Breast (tissue), 4 donors: Measurements from ENCODE around the gene ITFG1.

- PRO-cap, 3 experiments: no peak in any of the 3 experiments
- RRBS: no CpG with 5 or more reads among the region's 8 CpGs
Measured at GRCh38 chr16:31491878-31492426, 9.0 kb downstream of the SLC5A2 start.

DNA sequence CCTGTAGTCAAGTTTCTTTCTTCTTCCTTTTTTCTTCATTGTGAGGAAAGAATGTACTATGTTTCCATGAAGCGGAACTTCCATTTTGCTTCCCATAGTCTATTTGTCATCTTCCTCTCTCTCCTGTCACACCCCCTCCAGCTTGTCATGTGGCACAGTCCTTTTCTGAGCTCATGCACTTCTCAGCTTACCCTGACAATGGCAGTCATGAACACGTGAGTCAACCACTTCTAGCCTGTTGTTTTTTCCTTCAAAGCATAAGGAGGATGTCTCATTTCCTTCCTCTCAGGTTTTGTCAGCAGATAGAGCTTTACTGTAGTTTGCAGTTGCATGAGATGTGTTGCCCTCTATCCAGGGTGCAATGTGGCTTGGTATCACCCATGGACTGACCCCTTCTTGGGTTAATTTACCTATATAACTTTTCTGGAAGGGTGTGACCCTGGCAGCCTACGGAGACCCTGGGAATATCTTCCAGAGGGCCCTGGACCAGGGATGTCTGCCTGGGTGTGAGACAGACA, 4.1 kb upstream of the ZNF267 start:
- PRO-cap, 3 experiments: no peak in any of the 3 experiments
- RRBS: no CpG with 5 or more reads among the region's 3 CpGs

GRCh38 chr16:35082500-35082789, 1623.0 kb downstream of the TP53TG3F start:
- PRO-cap, 3 experiments: no peak in any of the 3 experiments
- RRBS: no CpG with 5 or more reads among the region's 3 CpGs

DNA sequence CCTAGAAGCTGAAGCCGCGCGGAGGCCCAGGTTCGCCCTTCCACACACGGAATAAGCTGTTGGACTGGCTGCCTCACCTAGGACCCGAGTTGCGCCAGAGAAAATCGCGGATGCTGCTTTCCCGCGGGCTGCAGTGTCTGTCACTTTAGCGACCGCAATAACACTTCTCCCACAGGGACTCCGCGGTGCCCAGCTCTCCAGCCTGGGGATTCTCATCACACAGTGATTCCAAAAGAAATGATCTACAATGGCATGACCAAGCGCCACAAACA, 1737.0 kb downstream of the TP53TG3F start:
- PRO-cap, 3 experiments: no peak in any of the 3 experiments
- RRBS: no CpG with 5 or more reads among the region's 16 CpGs

GRCh38 chr16:35384996-35385304, 1925.5 kb downstream of the TP53TG3F start:
- PRO-cap, 3 experiments: no peak in any of the 3 experiments
- RRBS: no CpG with 5 or more reads among the region's 2 CpGs

DNA sequence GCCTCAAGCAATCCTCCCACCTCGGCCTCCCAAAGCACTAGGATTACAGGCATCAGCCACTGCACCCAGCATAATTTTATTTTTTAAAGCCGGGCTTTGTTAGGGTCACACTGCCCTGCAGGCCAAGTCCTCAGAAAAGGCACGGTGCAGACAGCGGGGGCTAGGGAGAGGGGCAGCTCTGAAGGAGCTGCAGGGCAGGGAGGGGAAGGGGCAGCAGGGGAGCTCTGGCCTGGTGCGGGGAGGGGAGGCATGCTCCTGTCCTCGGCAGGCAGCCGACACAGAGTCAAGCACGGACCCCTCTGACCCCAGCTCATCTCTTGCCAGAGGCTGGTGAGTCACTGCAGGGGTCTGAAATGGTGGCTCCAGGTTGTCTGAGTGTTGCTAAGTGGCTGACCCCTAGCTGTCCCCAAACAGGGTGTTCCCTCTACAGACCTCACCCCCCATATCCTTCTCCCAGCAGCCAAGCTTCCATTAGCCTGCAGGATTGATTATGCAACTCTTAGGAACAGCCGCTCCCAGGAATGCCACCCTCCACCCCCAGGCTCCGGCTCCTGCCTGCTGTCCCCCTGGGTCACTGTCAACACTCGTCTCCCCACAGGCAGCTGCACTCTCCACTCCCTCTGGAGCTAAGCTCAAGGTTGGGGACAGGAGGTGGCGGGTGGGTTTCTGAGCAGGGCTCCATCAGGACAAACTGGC, 1.3 kb downstream of the MYLK3 start:
- PRO-cap, 3 experiments: no peak in any of the 3 experiments
- RRBS: no CpG with 5 or more reads among the region's 12 CpGs

- PRO-cap, 3 experiments: no peak in any of the 3 experiments
- RRBS: no CpG with 5 or more reads among the region's 7 CpGs
Measured at GRCh38 chr16:46829784-46830268, 1.2 kb downstream of the C16orf87 start.

DNA sequence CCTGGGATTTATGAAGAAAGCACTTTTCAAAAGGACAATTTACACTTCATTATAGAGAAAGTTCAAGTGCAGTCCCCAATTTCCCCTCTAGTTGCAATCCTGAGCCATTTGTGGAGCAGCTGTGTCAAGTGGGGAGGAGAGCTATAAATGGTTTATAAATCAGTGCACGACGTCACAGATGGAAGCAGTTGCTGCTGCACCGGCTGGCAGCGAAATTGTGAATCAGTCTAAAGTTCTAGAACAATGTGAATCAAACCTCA, 26.6 kb upstream of the C16orf87 start:
- PRO-cap, 3 experiments: no peak in any of the 3 experiments
- RRBS: no CpG with 5 or more reads among the region's 4 CpGs

DNA sequence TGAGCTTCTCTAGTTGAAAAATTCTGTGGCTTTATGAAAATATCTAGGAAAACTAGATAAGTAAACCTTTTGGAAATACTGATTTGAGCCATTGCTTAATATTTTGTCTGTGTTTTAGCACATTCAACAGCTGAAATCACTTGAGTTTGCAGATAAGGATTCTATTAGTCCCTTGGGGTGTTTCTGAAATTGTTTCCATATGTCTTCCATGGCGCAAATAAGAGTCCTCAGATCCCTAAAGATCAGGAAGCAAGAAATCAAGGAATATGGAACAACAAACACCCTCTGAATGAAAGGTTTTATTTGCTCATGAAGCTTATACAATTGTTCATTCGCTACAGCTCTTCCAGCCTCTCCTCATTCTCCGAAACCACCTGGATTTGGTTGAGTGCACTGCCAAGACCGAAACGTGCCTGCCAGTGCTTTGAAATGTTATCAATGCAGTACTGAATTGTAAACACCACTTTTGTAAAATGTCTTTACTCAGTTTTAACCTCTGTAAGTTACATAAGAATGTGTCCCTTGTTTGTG, 7.8 kb upstream of the GPT2 start:
- PRO-cap, 3 experiments: no peak in any of the 3 experiments
- RRBS: no CpG with 5 or more reads among the region's 5 CpGs

- PRO-cap, 3 experiments: peak in 3 of 3 experiments; most common plus-strand start chr16:46973056 (in 3); most common minus-strand start chr16:46972982 (in 1)
- RRBS: 2% methylated on average over 43 of the region's 88 CpGs
Measured at GRCh38 chr16:46972483-46973524, 670 bp downstream of the DNAJA2 start.

DNA sequence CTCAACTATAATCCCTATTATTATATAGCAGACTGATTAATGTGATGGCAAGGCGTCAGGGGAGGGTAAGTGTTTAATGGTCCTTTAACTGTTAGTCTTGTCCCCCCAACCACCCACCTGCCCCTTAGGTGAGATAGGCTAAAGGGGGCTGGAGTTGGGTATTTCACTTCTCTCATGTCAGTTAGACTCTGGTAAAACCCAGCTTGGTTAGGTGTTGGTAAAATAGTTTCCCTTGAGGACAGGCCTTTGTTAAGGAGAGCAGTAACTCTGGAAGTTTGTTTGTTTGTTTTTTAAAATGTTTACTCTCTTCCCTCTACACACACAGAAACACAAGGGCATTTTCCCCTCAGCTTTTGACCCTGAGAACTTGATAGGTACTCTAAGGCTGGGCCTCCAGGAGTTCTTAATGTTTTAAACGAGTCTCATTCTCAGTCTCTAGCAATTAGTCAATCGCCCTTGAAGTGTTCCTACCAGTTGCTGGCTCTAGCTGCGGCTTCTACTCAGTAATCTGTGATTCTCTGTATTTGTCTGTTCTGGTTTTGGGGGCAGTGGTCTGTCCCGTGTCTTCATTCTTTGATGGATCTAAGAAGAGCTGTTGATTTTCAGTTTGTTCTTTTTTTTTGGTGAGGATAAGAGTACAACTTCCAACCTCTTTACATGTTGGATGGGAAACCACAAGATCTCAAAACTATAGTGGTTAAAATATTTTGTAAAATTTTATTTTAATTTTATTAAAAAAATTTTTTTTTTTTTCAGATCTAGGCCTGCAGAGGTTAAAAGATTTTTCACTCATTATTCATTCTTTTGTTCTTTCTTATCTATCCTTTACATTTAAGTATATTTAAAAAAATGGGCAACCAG, 49.0 kb upstream of the NETO2 start:
- PRO-cap, 3 experiments: no peak in any of the 3 experiments
- RRBS: no CpG with 5 or more reads among the region's 5 CpGs

- PRO-cap, 3 experiments: no peak in any of the 3 experiments
- RRBS: no CpG with 5 or more reads among the region's 6 CpGs
Measured at GRCh38 chr16:47291185-47292002, 147.6 kb upstream of the NETO2 start.

DNA sequence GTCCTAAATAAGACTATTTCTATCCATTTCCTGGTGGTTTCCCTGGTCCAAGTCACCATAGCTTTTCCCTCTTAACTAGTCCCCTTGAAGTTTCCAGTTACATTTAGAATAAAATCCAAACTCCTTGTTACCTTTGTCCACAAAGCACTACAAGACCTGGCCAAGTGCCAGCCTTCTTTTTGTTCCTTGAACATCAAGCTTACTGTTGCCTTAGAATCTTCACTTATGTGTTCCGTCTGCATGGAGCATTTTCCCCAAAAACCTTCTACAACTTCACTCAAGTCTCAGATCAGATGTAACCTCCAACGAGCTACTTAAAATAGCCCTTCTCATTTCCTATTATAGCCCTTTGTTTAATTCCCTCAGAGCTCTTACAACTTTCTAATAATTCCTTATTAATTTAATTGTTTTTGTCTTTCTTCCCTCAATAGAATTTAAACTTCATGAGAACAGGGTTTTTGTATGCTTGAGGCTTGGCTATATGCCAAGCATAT, 101.3 kb downstream of the ITFG1 start:
- PRO-cap, 3 experiments: no peak in any of the 3 experiments
- RRBS: no CpG with 5 or more reads among the region's 2 CpGs

DNA sequence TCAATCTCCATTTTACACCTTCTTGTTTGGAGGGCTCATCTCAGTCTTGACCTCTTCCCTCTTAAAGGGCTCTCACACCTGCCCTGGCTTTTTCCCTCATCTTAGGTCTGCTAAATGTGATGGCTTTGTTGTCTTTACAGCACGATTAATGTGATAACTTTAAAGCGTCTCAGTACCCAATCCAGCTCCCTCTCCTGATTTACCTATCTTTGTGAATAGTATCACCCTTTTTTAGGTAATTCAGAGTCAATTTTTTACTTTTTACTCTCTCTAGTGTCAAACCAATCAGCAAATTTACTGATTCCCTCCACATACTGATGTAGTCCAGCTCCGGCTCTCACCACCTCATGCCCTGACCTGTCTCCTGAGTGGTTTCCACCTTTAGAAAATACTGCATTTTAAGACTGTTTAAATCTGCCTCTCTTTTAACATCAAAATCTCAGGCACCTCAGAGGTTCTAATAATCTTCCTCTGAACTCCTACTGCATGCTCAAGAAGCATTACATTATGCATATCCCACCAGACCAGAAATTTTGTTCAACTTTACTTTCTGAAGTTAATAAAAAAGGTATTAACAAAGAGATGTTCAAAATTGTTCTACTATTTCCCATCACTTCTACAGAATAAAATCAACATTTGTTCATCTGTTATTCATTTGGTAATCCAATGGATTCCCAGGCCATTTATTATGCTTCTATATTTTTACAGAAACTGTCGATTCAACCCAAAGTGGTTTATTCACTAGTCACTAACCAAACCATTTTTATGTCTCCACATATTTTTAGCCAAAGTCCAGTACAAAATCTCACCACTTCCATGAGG, 98.8 kb downstream of the ITFG1 start:
- PRO-cap, 3 experiments: no peak in any of the 3 experiments
- RRBS: no CpG with 5 or more reads among the region's 4 CpGs

DNA sequence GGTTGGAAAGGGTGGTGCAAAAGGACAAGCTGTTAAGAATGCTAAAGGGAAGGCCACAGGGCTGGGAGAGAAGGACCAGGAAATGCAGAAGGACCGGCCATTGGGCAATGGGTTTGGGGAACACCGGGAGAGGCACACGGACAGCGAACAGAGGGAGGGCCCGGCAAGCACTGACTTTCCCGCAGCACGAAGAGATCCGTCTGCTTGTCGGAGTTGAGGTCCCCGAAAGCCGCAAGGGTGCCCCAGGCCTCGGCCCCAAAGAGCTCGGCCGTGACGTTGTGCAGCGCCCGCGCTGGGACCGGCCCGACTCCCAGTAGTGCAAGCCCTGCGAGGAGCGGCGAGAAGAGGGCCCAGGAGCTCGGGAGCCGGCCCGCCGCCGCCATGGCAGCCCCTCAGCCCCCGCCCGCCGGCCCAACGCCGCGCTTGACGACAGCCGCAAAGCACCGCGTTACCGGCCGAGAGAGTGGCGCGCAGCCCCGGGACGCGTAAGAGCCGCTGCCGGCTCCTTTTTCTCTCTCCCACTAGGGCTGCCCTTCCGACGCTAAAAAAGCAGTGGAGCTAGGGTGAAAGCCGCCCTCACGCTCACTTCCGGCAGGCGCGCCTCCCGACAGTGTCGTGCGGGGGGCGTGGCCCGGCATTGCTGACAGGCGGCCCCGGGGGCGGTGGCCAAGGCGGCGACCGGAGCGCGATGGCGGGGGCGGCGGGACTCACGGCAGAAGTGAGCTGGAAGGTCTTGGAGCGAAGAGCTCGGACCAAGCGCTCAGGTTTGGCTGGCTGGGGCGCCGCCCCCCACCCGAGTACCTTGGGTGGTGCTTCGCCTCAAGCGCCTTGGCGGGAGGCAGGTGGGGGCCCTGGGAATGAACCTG, at the start of gene ITFG1:
ITFG1 (minus strand) TSS at position 401 of the 866 bp plus-strand sequence.
- PRO-cap, 3 experiments: peak in 3 of 3 experiments; most common plus-strand start position 715 of the sequence (in 2); most common minus-strand start position 416 of the sequence (in 3)
- RRBS: 3% methylated on average over 35 of the region's 80 CpGs

GRCh38 chr16:47463777-47464581, 2.8 kb downstream of the PHKB start:
- PRO-cap, 3 experiments: no peak in any of the 3 experiments
- RRBS: no CpG with 5 or more reads among the region's 10 CpGs

GRCh38 chr16:47887483-47888185, 268.2 kb downstream of the ABCC12 start:
- PRO-cap, 3 experiments: no peak in any of the 3 experiments
- RRBS: no CpG with 5 or more reads among the region's 8 CpGs

DNA sequence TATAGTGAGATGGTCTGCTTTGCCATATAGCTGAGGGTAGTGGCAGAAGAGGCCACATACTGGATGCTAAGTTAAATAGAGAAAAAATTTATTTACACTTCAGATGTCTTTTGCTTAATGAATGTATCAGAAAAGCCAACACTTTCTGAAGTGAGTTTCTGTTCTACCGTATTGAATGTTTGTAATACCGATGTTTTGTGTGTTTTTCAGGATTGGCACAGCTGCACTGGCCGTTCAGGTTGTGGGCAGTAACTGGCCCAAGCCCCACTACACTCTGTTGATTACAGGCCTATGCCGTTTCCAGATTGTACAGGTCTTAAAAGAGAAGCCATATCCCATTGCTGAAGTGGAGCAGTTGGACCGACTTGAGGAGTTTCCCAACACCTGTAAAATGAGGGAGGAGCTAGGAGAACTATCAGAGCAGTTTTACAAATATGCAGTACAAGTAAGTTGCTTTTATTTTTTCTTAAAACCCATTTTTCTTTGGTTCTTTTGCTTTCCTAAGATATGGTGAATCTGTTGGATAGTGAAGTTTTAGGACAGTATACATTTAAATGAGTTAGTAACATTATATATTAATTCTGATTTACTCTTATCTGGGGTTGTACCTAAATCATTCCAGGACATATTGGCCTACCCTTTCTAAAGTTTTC, 4.7 kb upstream of the ABCC11 start:
- PRO-cap, 3 experiments: no peak in any of the 3 experiments
- RRBS: no CpG with 5 or more reads among the region's 5 CpGs

DNA sequence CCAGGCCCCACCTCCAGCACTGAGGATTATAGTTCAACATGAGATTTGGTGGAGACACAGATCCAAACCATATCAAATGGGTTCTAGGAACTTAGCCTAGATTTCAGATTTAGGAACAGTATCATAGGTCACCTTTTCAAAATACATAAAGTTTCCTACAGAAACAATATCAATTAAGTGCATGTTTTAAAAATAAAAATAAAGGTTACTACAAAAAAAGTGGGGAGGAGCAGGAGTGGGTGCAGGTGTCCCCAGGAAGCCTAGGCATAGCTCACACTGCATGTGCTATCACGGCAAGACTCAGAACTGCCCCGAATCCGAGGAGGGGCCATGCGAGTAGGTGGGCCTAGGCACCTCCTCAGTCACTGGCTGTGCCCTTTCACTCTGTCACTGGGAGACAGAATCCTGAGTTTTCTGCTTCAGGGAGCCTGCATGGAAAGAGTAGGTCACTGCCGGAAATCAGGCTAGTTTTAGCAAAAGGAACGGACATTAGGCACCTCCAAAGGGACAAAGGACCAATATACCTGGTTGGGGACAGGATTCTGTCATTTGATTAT, 43.6 kb downstream of the SIAH1 start:
- PRO-cap, 3 experiments: no peak in any of the 3 experiments
- RRBS: no CpG with 5 or more reads among the region's 6 CpGs

GRCh38 chr16:48351996-48352607, 33.1 kb downstream of the SIAH1 start:
- PRO-cap, 3 experiments: no peak in any of the 3 experiments
- RRBS: 74% methylated on average over 2 of the region's 12 CpGs